Mammary microvascular endothelial cell (primary cell): ENCODE measurements around the genes PROP1 and N4BP3.

DNA sequence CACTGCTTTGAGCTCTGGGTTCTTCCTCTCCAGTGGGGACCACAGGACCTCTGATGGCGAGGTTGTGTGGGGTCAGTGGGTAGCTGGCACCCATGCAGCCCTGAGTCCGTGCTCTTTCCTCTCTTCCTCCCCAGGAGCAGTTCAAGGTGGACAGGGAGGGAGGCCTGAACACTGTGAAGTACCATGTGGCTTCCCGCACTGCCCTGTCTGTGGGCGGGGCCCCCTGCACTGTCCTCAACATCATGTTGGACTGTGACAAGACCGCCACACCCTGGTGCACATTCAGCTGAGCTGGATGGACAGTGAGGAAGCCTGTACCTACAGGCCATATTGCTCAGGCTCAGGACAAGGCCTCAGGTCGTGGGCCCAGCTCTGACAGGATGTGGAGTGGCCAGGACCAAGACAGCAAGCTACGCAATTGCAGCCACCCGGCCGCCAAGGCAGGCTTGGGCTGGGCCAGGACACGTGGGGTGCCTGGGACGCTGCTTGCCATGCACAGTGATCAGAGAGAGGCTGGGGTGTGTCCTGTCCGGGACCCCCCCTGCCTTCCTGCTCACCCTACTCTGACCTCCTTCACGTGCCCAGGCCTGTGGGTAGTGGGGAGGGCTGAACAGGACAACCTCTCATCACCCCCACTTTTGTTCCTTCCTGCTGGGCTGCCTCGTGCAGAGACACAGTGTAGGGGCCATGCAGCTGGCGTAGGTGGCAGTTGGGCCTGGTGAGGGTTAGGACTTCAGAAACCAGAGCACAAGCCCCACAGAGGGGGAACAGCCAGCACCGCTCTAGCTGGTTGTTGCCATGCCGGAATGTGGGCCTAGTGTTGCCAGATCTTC, 9.7 kb downstream of the B4GALT7 start:
- RAMPAGE, long total RNA = no peak

GRCh38 chr5:177996014-177996538, at the start of gene PROP1:
TSS of gene PROP1 (minus strand) at chr5:177996242.
- RAMPAGE, long total RNA = no peak

GRCh38 chr5:178112968-178113968, at the start of gene N4BP3:
TSS of gene N4BP3 (plus strand) at chr5:178113532.
- RAMPAGE, long total RNA = no peak

GRCh38 chr5:178117716-178118789, 4.7 kb downstream of the N4BP3 start:
- RAMPAGE, long total RNA = no peak

GRCh38 chr5:178221348-178222273, 11.0 kb downstream of the PHYKPL start:
- RAMPAGE, long total RNA = no peak

DNA sequence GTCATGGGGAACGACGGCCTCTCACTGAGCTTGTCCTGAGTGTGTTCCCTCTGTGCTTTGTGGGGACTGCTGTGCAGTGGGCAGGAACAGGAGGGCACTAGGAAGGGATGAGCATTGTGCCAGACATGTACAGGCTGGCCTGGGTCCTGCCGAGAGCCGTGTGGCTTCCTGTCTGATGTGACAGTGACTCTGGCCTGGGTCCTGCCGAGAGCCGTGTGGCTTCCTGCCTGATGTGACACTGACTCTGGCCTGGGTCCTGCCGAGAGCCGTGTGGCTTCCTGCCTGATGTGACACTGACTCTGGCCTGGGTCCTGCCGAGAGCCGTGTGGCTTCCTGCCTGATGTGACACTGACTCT, 6.7 kb upstream of the PHYKPL start:
- RAMPAGE, long total RNA = no peak

DNA sequence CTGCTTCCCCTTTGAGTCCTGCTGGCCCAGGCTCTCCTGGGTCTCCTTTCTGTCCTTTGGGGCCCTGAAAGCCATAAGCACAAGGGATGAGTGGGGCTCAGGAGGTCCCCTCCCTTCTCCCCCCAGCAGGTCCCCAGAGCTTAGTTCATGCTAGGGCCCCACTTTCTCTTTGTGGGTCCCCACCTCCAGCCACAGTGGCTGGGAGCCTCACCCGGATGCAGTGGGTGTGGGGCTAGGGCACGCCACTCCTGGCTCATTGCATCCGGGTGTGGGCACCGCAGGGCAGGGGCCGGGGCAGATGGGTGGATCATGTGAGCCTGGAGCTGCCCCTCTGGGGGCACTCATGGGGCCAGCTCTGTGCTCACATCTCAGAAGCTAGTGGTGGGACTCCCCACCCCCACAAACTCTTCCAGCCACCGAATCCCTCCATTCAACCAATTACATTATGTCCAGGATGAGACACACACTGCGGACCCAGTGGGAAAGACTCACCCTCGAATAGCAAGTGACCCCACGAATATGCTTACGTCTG, 16.6 kb upstream of the PHYKPL start:
- RAMPAGE, long total RNA = no peak

DNA sequence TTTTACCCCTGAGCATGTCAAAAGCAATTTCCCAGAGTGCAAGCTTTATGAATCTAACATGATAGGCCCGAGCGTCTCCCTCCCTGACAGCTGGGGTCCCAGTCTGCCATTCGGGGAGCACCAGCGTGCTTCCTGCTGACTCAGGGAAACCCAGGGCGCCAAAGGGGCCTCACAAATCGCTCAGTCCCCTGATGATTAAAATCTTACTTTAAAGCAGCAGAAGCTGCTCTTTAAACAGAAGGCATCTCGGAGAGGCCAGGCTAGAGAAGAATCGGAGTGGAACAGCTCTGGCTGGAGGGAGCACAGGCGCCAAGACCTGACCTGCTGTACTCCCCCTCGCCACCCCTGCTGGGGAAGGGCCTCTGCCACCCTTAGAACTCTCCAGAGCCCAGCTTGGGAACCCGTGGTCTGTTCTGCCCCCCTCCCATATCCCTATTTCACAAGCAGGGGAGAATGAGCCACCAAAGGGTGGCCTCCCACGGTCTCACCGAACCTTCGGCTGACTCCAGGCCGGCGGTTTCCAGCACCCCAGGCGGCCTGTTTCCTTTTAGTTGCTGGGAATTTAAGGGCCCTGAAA, 147.7 kb downstream of the COL23A1 start:
- RAMPAGE, long total RNA = no peak

DNA sequence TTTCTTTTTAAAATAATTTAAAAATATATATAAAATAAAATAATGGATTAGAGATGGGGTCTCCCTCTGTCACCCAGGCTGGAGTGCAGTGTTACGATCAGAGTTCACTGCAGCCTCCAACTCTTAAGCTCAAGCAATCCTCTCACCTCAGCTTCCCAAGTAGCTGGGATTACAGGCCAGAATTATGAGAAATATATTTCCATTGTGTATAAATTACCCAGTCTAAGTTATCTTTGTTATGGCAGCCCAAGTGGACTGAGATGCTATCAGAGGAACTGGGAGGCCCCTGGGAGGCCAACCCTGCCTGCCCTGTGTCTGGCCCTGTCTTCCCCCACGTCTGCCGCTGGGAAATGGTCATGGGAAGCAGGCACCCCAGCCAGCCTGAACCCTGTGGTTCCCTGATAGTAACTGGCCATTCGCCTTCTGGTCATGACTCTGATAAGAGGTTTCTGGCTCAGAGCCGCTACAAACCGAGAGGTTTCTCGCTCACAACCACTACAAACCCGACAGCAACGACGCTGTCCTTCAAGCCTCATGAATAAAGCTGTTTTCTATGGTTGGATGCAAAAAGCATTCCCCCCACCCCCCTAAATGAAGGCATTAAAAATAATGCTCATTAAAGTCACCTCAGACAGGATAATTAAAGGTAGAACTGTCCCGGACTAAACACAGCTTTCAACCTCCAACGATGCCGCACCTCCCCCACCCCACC, 141.1 kb downstream of the COL23A1 start:
- RAMPAGE, long total RNA = no peak

DNA sequence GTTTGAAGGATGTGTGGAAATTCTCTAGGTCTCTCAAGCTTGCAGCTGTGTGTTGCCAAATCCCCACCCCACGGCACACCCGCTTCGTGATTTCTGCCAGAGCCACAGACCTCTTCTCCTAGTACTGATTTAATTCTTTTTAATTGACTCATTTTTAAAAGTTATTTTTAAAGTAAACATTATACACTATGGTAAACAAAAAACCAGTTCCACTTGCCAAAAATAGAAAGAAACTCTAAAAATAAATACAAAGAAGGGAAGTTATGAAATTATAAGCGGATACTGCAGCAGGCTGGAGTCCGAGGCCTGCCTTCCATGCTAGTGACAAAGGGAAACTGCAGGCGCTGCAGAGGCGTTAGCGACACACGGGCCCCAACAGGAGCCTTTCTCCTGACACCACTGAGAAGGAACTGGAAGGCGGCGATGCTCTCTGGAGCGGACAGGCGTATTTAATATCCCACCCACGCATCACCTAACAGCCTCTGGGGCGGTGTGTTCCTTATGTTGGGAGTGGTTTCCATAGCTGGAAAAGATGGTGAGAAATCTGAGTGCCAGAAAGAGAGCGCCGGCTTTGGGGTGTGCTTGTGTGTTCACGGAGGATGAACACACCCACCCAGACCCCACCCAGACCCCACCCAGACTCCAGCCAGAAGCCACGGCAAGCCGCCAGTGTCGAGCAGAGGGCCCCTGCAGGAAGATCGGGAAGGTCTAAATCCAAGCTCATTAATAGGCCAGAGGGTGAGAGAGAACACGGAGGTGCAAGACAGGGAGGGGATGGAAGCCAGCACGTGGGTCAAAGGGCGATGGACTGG, 122.4 kb downstream of the COL23A1 start:
- RAMPAGE, long total RNA = no peak

GRCh38 chr5:179270534-179271735, 74.3 kb downstream of the ADAMTS2 start:
- RAMPAGE, long total RNA = no peak

- RAMPAGE, long total RNA = no peak
These were observed 11.2 kb upstream of the ADAMTS2 start for GRCh38 chr5:179356486-179356796.

DNA sequence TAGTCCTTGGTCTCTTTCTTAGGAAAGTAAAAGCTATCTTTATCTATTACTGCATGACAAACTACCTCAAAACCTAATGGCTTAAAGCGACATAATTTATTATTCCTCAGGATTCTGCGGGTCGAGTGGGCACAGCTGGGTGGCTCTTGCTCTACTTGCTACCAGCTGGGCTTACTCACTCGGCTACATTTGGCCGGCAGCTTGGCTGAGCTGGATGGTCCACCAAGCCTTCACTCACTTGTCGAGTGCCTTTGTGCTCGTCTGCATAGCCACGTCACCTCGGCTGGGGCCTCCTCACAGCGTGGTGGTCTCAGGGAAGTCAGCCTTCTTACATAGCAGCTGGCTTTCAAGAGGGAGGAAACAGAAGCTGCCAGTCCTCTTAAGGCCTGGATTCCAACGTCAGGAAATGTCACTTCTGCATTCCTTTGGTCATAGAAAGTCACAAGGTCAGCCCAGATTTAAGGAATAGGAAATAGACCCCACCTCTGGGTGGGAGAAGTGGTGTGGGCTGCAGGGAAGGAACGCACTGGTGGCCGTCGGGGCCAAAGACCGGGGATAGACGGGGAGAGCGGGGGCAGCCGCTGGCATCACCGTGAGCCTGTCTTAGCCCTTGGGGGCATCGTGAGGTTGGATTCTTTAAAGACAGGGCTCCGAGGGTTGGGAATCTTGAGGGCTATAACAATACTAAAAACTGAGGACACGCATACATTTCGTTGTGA, 75.1 kb upstream of the RUFY1 start:
- RAMPAGE, long total RNA = no peak

- RAMPAGE, long total RNA = no peak
These were observed 8.5 kb downstream of the RUFY1 start for GRCh38 chr5:179558792-179559288.

GRCh38 chr5:179598500-179599377, 24.7 kb downstream of the HNRNPH1 start:
- RAMPAGE, long total RNA = no peak

DNA sequence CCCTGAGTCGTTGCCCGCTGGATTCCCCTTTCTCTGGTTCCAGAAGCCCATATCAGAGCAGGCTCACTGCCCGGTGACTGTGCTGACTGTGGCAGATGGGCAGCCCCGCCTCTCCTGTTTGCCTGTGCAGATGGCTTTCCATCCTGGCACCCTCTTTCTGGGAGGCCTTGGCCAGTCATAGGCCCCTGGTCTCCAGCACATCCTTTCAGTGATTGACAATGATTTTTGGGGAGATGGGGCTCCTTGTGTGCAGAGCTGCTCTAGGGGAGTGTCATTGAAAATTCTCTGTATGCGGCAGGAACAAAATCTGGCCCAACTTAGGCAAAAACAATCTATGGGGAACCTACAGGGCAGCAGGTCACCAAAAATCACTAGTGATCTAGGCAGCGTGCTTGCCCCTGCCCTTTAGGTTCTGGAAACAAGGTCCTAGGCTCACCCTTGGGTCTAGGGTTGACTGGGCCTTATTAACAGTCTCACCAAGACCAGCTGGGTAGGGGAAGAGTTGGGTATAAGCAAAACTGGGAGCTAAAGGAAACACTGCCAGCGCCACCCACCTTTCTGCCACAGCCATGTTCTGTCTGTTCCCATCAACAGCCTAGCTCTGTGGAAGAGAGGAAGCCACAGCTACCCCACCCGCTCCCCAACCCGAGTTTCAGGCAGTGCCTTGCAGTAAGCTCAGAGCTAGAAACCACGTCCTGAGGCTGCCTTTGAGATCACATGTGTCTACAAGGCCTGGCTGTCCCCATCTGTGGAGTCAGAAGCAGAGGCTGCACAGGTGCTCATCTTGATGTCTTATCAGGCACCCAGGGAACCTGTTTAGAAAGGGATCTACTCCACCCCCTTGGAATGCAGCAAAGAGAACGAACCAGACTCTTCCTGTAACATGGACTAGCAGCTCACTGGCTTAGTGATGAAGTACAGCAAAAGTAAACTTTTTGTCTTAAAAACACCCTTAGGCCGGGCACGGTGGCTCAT, 15.5 kb downstream of the HNRNPH1 start:
- RAMPAGE, long total RNA = no peak

- RAMPAGE, long total RNA = no peak
These were observed 9.2 kb upstream of the MAML1 start for GRCh38 chr5:179723249-179724041.

DNA sequence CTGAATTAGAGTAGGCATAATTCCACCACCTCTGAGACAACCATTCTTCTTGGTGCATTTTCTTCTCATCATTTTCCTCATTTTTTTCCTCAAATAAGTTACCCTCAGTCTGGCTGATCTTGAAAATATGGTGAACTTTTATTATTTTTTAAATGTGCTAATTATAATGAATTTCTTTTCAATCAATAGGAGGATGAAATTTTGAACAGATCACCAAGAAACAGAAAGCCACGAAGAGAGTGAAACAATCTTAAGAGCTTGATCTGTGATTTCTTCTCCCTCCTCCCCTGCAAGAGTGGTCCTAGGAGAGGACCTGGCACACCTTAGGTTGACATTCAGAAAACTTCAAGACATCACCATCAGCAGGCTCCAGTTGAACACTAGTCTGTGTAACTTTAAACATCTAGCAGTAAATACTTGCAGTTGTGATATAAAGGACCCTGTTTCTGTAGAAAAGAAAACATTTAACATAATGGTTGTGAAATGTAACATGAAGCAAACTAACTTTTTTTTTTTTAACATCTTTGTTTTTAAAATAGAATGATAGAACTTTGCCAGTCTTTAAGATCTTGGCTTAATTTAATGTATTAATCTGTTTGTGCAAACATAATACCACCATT, 4.1 kb upstream of the MAML1 start:
- RAMPAGE, long total RNA = no peak

DNA sequence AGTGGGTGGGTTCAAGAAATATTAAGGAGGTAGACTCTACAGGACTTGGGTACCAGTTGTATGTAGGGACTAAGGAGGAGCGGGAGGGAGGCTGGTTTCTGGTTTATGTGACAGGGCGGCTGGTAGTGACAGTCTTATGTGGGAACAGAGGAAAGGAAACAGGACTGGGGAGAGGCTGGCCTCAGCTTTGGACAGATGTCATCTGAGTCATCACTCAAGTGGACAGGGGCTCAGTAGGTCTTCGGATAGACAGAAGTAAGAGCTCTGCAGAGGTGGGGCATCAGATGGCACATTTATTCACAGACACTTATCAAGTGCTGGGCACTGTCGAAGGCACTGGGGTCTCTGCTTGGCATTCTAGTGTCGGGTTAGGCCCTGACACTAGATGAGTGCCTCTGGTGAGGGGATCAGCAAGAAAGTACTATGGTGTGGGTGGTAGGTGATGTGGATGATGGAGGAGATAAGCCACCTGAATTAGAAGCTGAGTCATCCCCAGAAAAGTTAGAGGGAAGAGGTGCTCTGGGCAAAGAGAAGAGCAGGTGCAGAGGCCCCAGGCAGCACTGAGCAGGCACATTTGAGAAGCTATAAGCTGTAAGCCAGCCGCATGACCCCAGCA, 27.4 kb downstream of the MAML1 start:
- RAMPAGE, long total RNA = no peak

- RAMPAGE, long total RNA = no peak
These were observed 3.9 kb downstream of the LTC4S start for GRCh38 chr5:179797546-179798230.